Neural crest cell (in vitro differentiated cells): ENCODE measurements around a stretch of chr6.

DNA sequence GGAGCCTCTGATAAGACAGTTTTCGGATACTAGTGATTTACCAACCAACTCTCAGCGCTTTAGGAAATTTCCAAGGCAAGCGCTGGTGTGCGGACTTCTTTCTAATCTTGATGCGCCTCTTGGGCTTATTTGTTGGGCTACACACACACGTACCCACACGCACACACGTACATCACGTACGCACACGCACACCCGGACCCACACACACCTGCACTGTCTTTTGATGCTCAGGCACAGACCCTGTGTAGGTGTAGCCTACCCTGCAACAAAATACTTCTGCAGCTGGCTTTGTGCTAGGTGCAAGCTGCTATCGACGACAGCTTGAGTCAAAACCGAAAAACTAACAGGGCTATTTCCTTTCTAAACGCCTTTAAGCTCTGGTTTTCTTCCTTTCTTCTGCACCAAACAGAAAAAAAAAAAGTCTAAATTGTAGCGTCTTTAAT, 1.1 kb upstream of the NRN1 start:
- PRO-cap = no peak

GRCh38 chr6:6189824-6190699, 130.4 kb downstream of the F13A1 start:
- PRO-cap = no peak

- PRO-cap = no peak
Observed at GRCh38 chr6:6494673-6494951, 93.9 kb upstream of the LY86 start.

GRCh38 chr6:6590674-6590873, 2.1 kb downstream of the LY86 start:
- PRO-cap = no peak

DNA sequence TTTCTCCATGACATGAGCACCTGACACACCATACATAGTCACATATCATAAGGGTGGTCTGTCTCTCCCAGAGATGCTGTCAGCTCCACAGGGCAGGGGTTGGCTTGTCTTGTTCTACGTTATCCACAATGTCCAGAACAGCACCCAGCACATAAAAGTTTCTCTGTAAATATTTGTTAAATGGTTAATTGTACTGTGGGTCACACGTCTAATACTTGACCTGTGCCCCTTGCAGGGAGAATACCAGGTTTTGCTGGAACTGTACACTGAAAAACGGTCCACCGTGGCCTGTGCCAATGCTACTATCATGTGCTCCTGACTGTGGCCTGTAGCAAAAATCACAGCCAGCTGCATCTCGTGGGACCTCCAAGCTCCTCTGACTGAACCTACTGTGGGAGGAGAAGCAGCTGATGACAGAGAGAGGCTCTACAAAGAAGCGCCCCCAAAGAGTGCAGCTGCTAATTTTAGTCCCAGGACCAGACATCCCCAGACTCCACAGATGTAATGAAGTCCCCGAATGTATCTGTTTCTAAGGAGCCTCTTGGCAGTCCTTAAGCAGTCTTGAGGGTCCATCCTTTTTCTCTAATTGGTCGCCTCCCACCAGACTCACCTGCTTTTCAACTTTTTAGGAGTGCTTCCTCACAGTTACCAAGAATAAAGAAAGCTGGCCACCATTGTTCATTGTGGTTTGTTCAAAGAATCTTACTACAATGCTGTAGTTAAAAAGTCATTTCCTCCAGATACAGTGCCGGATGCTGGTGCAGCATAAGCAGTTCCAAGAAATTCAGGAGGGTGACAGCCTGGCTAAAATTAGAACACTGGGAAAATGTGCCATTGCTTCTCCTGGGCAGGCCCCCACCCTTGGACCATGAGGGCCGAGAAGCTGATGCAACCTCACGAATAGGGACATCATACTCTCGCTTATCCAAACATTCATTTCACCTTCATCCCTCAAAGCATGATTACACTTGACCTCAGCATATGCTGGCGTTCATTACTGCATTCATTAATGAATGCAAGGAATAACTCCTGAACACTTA, 66.1 kb downstream of the LY86 start:
- PRO-cap = no peak

DNA sequence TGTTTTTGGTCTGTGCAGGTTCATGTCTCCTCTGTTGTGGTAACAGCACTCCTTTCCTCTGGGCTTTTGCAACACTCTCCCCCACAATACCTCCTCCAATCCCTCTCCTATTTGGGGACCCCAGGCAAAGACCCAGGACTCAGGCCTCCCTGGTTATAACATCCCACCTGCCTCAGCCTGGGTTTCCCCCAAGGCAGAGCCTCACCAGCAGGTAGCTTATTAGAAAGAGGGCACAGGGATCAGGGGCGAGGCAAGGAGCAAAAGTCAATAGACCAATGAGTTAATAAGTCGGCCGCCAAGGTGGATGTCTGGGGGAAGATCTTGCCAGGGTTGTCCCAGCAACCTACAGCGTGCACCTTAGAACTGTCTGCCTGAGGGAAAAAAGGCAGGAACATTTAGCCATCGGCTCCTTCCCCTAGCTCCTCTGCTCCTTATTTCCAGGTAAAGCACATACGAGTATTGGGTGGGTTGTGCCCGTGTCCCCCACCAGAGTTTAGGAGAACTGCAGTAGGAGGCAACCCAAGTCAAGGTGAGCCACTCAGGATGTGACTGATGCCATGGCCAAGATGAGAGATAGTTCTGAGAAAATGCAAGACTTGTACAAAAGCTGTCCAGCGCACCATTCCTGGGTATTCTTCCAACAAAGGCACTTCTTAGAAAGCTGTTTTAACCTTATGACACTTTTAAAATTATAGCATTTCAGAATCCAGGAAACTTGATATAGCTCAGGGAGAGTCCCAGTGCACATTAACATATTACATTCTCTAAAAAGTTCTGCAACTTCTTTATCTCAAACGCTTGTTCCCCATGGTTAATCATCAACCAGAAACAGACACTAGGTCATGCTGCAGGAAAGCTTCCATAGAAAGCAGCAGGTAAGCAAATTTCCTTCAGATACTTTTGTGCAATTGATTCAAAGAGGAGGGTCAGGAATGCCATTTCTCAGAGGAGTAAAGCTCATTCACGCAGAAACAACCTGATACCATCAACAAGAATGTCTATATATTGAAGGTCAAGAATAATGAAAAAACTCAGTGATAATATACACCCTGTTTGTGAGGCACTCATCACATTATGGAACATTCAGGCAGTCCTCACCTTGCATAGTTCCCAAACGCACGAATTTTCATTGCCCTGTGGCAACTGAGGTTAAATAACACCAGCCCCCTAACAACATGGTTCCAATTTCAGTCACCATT, 95.2 kb downstream of the LY86 start:
- PRO-cap = no peak

DNA sequence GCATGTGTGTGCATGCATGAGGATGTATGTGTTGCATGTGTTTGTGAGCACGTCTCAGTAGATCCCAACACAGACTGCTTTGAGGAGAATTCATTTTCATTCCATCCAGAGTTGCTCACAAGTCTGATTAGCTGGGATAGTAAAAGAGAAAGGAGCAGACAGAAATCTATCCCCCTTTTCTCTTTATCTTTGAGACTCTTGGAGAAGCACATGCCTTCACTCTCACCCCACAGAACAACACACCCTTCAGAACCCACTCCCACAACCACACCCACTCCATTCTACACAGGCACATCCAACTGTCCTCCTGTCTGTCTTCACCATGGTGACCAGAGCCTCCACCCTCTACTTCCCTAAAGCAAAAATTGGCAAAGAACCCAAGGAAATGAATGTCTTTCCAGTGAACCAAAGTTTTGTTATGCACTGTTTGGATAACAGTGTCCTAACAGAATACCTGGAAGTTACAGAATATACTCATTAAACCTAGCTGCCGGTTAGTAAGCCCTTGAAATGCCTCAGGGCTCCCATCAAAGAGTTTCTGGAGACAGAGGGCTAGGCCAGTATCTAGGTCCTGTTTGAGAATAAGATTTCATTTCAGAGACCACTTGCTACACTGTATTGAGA, 100.9 kb downstream of the LY86 start:
- PRO-cap = no peak

DNA sequence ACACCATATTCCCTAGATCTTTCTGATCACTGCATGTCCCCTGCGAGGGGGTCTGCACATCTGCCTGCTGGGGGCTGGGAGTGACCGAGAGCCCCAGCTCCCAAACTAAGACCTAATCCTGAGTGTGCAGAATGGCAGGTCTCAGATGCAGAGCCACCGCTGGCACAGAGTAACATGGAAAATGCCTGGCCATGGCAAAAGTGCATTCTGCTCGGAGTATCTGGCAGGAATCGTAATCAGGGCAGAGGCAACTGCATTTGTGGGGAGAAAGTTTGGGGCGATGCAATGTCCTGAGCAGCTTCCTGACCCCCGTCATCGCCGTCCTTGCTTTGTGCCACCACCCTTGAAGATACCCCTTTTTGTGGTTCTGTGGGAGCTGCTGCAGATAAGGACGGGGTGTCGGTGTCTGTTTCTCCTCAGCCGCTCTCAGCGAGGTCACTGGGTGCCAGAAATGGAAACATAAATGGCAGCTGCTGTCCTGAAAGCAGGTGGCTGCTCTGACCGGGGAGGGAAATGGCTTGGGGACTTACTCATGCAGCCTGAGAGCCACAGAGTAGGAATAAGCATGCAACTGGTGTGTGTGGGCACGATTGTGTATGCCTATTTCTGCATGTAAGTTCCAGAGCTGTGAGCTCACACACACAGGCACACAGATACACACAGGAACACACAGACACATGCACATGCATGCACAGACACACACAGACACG, 158.0 kb downstream of the LY86 start:
- PRO-cap = no peak

DNA sequence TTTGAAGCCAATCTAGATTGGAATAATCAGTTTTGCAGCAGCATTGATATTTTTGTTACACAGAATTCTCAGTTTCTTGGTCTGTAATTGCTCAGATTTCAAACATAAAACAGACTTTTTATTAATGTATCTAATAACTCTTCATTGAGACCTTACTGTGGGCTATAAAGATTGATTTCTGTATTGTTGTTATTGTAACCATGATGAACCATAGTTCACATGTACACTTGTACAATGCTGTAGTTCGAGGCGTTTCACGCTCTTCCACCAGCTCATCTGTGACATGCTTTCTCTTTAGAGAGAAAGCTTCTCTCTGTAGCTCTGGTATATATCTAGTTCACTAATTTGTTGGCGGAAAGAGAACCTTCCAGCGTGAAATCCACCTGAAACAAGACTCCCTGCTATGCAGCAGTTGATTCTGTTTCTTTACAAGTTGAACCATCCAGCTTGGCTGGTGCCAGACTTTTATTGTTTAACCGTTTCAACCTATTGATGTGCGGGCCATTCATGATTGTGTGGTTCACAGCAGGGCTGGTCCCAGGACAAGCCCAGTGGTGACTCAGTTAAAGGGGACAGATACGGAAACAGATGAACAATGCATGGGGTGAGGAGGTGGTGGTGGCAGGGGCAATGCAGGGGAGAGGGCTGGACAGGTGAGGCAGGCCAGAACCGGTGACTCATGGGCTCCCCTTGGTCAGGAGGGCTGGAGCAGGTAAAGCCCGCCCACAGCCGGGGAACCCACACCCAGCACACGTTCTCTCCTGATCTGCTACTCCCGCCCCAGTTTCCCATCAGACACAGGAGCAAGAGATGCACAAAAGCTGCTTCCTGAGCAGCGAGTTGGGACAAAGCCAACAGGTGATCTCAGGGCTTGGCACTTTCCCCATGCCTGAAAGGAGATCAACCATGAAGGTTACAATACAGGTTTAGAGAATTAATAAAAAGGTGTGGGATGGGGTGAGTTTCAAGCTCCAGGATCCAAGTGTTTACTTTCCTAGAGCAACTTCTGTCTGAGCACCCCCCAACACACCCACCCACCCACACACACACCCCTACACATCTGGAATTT, 232.1 kb downstream of the LY86 start:
- PRO-cap = no peak

GRCh38 chr6:6824998-6825637, 236.6 kb downstream of the LY86 start:
- PRO-cap = no peak

- PRO-cap = no peak
Observed at GRCh38 chr6:6878622-6879296, 229.0 kb upstream of the RREB1 start.

- PRO-cap = no peak
Observed at GRCh38 chr6:6881657-6882354, 226.0 kb upstream of the RREB1 start.

DNA sequence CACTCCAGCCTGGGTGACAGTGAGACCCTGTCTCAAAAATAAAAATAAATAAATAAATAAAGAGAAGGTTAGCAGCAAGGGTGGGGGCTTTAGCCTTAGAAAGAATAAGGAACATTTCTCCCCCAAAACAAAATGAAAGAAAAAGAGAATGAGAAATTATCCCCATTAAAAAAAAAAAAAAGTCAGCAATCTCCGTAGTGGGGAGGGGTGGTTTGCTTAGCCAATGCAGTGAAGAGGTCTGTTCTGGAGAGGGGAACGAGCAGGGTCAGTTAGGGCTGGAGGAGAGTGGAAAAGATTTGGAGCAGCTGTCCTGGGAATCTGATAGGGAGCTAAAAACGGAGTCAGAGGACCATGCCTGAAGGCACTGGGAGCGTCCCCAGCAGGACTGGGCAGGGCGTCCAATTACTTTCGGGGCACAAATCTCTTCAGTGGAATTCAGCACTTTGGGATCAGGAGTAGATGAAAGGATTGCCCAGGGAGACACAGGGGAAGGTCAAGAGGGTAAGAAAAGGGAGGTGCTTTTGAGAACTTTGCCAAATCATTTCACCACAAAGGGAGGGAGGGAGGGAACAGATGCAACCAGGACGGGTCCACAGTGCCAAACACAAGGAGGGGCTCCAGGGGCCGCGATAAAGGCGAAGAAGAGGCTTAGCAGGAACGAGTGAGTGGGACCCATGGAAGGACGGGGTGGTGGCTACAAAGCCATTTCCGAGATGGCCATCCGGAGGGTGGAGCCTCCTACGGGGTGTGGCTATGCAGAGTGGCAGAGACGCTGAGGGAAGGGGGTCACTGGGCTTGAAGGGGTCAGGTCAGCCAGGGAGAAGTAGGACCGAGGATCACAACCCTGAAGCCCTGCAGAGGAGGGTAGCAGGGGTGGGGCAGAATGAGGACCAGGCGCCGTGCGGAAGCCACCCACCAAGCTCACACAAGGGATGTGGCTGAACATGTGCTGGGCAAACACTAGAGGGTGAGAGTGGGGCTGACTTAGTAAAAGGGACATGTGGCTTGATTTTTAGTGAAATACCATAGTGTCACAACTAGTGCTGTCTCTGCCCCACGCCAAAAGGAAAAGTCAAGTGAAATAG, 180.1 kb upstream of the RREB1 start:
- PRO-cap = no peak

DNA sequence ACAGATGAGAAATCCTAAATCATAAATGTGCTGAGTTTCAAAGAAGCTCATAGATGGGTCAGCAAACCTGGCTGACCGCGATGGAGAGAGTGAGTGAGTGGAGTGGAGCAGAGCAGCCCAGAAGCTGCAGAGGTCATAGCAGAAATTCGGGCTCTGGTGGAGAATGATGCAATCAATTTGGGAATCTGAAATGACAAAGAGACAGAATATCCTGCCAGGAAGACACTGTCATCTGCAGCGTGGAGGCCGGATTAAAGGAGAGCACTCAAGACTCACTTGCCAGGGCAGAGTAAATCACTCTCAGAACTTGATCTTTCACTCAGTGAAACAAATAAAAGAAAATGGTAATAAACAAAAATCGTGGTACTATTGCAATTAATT, 109.6 kb upstream of the RREB1 start:
- PRO-cap = no peak

GRCh38 chr6:7108915-7109272, 1.1 kb downstream of the RREB1 start:
- PRO-cap = bidirectional peak, plus-strand start at chr6:7108946, minus-strand start at chr6:7108979

GRCh38 chr6:7138071-7138687, 30.4 kb downstream of the RREB1 start:
- PRO-cap = no peak

GRCh38 chr6:7140500-7141590, 33.1 kb downstream of the RREB1 start:
- PRO-cap = bidirectional peak, plus-strand start at chr6:7140939, minus-strand start at chr6:7140876; bidirectional peak, plus-strand start at chr6:7140975, minus-strand start at chr6:7141065

DNA sequence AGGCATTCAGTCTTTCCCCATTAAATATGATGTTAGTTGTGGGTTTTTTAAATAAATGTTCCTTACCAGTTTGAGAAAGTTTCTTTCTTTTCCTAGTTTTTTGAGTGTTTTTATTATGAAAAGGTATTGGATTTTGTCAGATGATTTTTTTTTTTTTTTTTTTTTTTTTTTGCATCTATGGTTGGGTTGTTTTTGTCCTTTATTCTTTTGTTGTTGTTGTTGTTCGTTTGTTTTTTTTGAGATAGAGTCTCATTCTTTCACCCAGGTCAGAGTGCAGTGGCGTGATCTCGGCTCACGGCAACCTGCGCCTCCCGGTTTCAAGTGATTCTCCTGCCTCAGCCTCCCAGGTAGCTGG, 84.2 kb downstream of the RREB1 start:
- PRO-cap = no peak

- PRO-cap = no peak
Observed at GRCh38 chr6:7281243-7282134, 31.5 kb downstream of the SSR1 start.

GRCh38 chr6:7314863-7316051, 2.3 kb upstream of the SSR1 start:
- PRO-cap = no peak